AG09319 (cell line): ENCODE measurements around the genes IGSF11 and PLA1A.

- RRBS = no CpG with 5 or more reads among the region's 2 CpGs
These were observed 1.6 kb downstream of the ZBTB20 start for GRCh38 chr3:115145483-115145887.

DNA sequence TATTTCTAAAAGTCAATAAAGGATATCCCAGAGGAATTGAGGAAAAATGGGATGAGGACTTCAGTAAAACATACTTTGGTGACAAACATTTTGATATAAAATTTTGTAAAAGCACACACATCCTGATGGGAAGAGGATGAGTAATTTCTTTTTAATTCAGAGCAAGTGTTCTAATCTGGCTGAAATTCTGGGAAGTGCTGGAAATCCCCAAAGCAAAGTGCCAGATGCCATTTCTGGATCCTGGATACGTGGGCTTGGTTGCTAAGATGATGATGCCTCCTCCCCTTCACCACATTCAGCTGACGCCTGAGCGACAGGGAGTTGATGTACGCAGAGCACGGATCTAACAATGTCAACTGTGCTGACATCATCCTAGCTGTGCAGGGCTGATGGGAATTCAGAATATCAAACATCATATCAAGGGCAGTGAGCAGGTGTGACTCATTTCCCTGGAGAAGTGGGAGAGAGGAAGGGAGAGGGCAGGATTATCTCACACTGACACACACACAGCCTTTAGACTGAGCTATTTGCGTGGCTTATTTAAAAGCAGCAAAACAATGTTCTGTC lies 92.5 kb upstream of the ZBTB20 start:
- RRBS = no CpG with 5 or more reads among the region's 6 CpGs

DNA sequence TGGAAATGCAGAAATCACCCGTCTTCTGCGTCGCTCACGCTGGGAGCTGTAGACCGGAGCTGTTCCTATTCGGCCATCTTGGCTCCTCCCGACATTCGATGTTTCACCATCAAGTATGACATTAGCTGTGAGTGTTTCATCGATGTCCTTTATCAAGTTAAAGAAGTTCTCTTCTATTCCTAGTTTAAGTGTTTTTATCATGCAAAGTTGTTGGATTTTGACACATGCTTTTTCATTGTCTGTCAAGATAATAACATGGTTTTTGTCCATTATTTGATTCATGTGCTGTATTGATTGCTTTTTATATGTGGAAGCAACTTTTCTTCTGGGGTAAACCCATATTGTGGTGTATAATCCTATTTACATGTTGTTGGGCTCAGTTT lies 171.3 kb upstream of the ZBTB20 start:
- RRBS = no CpG with 5 or more reads among the region's 9 CpGs

GRCh38 chr3:119033945-119035432 lies at the start of gene IGSF11:
Gene IGSF11, minus strand, starts transcription at chr3:119034846.
- RRBS = 3% methylated on average over 30 of the region's 108 CpGs

- RRBS = no CpG with 5 or more reads among the region's 6 CpGs
These were observed 1.5 kb upstream of the ARHGAP31 start for GRCh38 chr3:119292517-119293237.

DNA sequence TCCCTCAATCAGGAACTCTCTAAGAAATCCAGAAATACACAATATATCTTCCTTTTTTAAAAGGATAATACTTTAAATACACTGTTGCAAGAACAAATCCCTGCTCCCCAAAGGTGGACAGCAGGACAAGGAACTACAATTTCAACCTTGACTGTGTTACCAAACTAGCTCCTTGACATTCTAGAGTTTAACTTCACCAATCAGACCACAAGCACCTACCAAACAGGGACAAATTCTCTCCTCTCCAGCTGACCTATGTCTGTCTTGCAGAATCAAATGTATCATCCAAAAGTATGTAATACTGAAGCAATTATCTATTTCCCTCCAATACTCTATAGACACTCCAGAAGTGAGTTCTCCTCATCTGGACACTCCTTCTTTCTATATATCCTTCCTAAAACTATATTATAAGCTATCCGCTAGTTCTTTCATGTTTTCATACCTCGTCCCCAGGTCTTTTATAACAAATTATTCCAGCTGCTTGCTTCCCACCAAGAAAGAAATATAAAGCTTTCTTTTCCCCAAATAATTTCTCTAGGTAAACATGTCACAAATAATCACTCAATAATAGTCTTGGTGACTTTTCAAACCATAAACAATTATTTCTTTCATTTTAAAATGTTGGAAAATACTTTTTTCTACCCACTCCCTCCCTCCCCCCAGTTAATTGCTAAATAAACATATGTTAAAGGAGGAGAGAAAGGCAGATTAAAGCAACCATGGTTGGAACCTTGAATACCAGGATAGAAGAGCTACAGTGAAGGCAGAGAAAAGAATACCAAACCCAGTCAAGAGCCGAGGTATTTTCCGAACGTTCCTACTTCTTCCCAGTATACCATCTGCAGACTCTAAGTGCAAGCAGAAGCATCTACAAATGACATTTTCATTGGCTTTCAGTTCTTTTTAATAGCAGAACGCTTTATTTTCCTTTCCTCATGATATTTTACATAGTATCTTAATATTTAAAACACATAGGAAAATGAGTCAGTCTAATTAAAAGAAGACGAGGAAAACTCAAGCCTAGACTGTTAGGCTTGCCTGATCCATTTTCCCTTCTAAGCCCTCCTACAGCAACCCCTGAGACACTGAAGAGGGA lies 3.5 kb downstream of the TMEM39A start:
- RRBS = no CpG with 5 or more reads among the region's 7 CpGs

DNA sequence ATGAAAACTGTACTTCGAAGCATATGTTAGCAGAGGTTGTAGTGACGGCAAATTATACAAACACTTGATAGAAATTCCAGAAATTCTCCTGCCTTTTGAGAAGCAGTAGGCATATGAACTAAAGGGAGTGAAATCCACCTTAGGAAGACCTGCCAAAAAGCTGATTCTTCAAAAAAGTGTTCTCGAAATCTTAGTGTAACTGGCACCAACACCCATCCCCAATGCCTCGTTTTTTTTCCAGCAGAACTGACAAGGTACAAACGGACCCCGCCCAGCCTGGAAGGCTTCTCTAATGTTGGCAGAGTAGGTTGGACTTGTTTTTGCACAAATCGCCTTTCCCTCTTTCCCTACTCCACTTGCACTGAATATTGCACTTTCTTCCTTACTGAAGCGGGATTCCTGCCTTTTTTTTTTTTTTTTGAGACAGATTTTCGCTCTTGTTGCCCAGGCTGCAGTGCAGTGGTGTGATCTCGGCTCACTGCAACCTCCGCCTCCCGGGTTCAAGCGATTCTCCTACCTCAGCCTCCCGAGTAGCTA lies 581 bp upstream of the TIMMDC1 start:
- RRBS = no CpG with 5 or more reads among the region's 14 CpGs

GRCh38 chr3:119597263-119598204 lies at the start of gene PLA1A:
Gene PLA1A, plus strand, starts transcription at chr3:119597885.
- RRBS = no CpG with 5 or more reads among the region's 7 CpGs

DNA sequence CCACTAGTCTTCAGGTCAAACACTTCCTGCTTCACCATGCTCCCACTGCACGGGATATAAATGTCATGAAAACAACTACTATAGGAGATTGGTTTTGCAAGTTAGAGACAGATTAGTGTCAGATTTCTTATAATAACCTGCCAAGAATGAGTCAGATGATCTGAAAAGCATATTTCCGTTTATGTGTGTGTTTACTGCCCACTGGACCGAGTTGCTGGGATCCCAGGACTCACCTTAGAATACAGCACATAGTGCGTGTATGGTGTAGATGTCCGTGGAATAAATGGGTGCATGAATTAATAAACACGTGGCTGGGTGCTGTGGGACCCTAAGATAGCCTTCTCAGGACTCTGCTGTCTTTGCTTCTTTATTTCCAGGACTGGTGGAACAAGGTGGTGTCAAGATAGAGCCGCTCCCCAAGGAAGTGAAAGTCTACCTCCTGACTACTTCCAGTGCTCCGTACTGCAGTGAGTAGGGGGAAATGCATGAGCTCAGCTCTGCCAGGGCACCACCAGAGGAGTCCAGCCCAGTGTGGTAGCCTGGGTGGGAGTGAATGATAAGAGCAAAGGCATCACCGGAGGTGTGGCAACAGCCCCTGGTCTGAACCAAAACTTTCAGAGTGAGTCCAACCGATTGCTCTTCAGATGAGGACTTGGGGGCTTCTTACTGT lies 21.6 kb downstream of the PLA1A start:
- RRBS = no CpG with 5 or more reads among the region's 10 CpGs

GRCh38 chr3:119628799-119629491 lies 31.3 kb downstream of the PLA1A start:
- RRBS = no CpG with 5 or more reads among the region's 2 CpGs

DNA sequence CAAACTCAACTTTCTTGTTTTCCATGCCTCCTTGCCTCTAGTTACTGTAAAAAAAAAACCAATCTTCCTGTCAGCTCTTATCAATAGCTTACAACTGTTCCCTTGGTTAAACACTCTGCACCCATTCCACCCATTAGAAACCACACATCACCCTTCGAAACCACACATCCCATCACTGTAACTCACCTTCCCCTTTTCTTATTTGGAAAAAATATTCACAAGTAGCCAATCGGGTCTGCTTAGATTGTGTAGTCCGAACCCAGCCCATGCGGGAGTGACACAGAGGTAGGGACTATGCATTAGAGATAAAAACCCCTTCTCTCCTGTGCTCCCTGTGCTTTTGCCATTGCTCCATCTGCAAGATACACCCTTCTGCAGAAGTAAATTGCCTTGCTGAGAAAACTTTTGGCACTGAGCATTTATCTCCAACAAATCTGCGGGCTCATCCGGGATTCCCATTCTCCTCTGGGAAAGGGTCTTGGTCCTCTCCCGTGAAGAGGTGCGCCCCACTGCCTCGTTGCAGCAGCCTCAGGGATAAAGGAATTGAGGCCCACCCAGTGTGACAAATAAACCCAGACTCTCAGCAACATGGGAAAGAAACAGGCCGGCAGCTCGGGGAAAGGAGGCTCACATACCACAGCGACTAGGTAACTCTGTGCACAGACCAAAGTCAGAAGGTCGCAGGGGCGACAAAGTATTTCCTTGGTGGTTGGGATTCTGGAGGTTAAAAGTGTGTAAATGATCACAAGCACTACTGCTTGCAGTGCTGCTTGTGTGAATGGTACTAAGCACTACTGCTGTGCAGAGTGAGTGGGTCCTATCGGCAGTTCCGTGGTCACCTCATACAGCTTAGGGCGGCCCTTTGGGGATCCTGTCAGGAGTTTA lies 54.6 kb downstream of the GSK3B start:
- RRBS = no CpG with 5 or more reads among the region's 17 CpGs

- RRBS = no CpG with 5 or more reads among the region's 5 CpGs
These were observed 53.1 kb upstream of the GSK3B start for GRCh38 chr3:120147262-120147814.

GRCh38 chr3:120170257-120170699 lies 76.0 kb upstream of the GSK3B start:
- RRBS = no CpG with 5 or more reads among the region's 4 CpGs

- RRBS = no CpG with 5 or more reads among the region's 7 CpGs
These were observed 1.2 kb upstream of the LRRC58 start for GRCh38 chr3:120350310-120350883.

DNA sequence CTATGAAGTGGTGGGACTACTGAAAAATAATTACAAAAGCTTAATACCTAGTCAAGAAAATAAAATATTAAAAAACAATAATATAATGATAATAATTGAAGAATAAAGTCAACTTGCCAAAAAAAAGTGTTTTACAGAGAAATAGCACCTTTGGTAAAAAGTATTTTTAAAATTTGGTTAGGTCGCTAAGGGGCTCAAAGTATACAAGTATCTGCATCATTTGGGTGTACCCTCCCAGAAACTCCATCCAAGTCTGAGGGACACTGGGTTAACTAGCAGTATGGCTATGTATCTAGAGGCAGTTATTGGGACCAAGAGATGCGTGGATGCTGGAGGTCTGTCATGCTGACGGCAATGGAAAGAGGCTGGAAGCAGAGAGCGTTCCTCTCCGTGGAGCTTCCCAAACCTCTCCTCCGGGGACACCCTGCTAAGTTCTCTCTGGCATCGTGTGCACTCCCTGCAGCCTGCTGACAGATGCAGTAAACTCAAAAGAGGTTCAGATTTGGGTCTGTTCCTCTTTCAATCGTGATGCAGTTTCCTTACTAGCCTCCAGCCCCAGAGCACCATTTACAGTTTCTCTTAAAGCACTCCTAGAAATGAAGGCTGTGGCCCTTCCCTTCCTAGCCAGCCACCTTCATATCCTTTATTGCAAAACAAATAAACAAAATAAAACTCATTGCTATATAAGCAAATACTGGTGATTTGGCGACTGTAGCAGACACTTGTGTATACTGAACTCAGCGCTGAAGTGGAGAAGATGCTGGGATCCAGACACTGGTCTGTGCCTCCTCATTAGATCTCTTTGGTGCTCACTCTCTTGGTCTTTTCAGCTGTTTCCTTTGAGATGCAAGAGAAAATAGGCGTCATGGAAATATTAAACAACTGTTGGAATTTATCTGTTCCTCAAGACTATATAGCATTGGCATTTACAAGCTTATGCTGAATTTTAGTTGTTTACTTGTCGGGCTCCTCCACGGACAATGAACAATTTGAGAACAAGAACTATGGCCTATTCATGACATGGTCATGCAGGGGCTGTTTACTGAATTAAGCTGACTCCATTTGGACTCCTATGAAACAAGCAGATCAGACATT lies 47.4 kb upstream of the LRRC58 start:
- RRBS = no CpG with 5 or more reads among the region's 13 CpGs

- RRBS = no CpG with 5 or more reads among the region's 7 CpGs
These were observed 4.6 kb downstream of the FSTL1 start for GRCh38 chr3:120446023-120446792.

DNA sequence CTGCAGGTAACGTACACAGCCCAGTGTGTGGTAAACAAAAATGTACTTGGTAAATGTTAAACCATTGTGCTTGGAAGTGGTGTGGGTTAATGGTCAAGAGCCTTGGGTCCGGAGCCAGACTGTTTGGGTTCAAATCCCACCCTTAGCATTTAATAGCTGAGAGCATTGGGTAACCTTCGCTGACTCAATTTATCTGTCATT lies 1.6 kb downstream of the FSTL1 start:
- RRBS = no CpG with 5 or more reads among the region's 3 CpGs

DNA sequence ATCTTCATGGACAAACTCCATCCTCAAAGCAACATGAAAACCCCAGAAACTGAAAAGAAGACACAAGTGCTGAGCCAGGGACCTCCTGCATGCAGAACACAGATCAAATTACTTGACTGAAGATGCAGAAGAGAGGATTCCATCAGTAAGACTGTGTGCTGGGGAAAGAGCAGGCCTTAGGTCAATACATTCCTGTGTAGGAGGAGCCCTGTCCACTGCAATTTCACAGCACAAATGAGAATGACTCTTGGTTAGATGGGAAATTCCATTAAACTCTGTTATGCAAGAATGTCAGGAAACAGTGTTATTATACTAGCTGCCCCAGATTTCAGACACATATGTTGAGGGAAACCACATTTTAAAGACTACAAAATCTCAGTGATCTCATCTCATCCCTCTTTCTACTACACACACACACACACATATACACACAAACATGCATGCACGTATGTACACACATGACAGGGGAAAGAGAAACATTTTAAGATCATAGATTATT lies 48.2 kb upstream of the FSTL1 start:
- RRBS = no CpG with 5 or more reads among the region's 1 CpG

GRCh38 chr3:120683162-120683645 lies 1.2 kb upstream of the HGD start:
- RRBS = no CpG with 5 or more reads among the region's 1 CpG

DNA sequence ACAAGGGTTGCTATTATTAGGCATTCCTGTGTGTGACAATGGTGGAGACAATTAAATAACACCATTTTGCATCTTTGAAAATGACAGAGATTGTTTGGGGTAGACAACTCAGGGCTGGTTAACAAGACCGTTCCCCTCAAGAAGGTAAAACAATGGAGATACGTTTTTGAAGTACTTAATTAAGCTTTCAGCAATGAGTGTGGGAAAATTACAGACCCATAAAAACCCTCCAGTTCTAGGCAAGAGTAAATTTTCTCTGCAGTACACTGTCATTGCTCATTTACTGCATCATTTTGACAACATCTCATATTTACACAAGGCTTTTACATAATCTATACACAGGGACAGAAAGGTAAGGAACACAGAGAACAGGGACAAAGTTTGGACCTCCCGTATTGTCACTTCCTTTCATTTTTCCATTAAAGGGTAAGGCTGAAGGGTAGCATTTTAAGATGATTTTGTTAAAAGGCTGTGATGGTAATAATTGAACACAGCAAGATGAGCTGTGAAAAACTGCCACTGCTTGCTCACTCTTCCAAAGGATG lies 7.3 kb upstream of the HGD start:
- RRBS = no CpG with 5 or more reads among the region's 3 CpGs